Mononuclear cell (primary cell): Measurements from ENCODE around the genes VPREB3, UPB1, GGT1, SGSM1 and LHFPL7.

GRCh38 chr22:23534248-23534594, 45.9 kb downstream of the IGLL1 start:
- RRBS, result no CpG with 5 or more reads among the region's 4 CpGs

- RRBS, result no CpG with 5 or more reads among the region's 14 CpGs
Measured at GRCh38 chr22:23591107-23591902, 11.2 kb upstream of the IGLL1 start.

DNA sequence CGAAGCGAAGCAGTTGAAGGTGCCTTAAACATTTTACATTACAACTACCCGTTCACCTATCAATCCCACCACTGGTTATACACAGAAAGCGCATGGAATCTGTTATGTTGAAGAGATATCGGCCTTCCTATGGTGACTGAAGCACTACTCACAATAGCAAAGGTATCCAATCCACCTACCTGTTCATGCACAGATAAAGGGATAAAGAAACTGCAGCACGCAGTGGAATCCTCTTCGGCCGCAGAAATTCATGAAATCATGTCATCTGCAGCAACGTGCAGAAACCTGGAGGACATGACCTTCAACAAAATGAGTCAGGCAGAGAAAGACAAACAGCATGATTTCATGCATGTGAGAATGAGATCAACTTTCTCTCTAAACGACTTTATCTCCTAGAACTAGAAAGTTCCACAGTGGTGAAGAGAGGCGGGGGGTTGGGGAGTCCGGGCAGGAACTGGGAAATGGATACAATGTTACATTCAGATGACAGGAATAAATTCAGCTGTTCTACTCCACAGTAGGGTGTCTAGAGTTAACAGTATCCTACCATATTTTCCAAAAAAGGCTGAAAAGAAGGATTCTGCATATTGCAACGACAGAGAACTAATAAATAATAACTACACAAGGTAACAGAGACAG, 9.9 kb downstream of the RGL4 start:
- RRBS, result no CpG with 5 or more reads among the region's 13 CpGs

DNA sequence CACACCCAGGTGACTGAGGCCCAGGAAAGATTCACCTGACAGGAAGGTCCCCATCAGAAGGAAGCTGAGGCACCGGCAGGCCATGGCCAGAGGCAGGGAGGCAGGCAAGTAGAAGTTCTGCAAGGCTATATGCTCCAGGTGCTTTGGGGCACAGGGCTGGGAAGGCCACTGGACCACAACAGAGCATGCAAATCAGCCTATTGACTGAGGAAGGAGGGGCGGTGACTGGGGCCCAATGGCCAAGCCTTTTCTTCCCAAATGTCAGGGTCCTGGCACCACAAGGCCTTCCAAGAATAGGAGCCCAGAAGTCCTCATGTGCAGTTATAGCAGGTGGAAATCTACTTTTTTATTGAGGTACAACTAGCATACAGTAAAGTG, at the start of gene VPREB3:
Gene VPREB3, minus strand, starts transcription at position 146 of the 378 bp plus-strand sequence.
- RRBS, result no CpG with 5 or more reads among the region's 2 CpGs

DNA sequence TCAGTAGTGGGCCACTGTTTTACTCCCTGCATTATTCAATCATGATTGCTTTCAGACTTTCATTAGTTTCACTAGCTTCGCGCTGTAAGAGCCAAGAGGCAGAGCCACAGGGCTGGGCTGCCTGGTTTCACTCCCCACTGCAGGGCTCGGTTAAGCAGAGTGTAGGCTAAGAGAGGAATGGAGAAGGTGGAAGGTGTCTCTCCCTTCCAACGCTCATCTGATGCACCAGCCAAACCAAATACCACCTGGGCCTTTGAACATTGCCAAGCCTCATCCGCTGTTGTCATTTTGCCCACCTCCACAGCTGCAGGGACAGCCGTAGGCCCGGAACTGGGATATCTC, 532 bp upstream of the SMARCB1 start:
- RRBS, result no CpG with 5 or more reads among the region's 7 CpGs

- RRBS, result no CpG with 5 or more reads among the region's 3 CpGs
Measured at GRCh38 chr22:24207884-24208422, 26.7 kb downstream of the SUSD2 start.

- RRBS, result no CpG with 5 or more reads among the region's 11 CpGs
Measured at GRCh38 chr22:24243435-24244136, 1.3 kb downstream of the GGT5 start.

GRCh38 chr22:24392428-24392978, 34.9 kb upstream of the ADORA2A start:
- RRBS, result no CpG with 5 or more reads among the region's 5 CpGs

DNA sequence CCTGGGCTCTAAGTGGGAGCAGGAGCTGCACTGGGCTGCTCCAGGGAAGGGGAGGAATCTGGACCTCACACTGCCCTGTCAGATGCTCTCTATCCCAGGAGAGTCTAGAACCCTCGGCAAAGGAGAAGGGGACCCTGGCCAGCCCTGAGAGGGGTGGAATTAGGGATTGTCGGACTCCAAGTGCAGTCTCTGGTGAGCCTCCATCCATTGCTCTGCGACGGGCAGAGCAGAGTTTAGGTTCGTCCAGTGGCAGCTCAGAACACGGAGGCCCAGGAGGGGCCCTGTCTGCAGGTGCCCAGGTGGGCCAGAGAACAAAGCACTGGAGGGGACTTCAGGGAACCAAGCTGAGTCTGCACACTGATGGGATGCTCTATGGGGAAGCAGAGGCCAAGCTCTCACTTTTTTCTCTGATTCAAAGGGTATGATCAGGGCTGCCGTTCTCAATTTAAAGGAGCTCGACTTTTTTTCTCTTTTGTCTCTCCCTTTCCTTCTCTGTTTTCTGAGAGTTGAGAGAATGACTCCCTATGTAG, 7.7 kb downstream of the ADORA2A start:
- RRBS, result no CpG with 5 or more reads among the region's 8 CpGs

DNA sequence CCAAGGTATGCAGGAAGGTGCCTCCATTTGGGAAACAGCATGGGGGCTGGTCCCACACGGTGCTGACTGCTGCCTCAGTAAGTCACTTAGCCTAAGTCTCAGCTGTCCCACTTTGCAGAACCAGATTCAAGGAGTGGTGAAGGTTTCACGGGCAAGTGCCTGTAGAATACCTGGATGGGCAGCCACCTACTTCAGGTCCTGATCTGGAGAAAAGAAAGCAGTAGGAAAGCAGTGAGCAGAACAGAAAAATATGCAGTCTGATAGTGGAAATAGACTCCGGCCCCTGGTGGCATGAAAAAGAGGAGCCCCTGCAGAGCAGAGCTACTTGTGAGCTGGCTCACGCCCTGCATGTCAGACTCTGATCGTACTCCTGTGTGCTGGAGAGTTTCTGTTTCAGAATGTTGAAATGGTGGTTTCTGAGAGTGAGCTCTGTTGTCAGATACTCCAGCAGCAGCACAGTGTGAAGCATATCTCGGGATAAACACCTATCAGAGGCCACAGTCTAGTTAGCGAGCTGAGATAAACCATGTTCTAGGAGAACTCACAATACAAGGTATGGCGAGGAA, 33.3 kb downstream of the ADORA2A start:
- RRBS, result no CpG with 5 or more reads among the region's 8 CpGs

GRCh38 chr22:24494829-24495464, at the start of gene UPB1:
Gene UPB1 (plus strand): TSS chr22:24495332.
- RRBS, result 14% methylated on average over 8 of the region's 57 CpGs

DNA sequence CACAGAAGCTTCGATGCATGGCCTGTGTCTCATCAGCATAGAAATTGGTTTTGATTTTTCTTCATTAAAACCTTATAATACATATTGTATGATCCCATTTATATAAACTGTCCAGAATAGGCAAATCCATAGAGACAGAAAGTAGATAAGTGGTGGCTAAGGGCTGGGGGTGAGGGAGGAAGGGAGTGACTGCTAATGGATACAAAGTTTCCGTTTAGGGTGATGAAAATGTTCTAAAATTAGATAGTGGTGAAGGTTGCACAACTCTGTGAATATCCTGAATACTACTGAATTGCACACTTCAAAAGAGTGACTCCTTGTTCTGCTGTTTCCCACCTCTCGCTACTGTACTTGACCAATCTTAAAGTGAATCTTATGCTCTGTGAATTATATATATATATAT, 16.1 kb downstream of the UPB1 start:
- RRBS, result no CpG with 5 or more reads among the region's 3 CpGs

DNA sequence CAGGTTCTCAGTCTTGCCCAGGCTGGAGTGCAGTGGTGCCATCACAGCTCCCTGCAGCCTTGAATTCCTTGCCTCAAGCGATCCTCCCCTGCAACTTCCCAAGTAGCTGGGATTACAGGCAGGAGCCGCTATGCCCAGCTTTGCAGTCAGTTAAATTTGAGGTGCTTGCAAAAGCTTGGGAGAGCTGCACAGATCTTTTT, 21.5 kb downstream of the GUCD1 start:
- RRBS, result no CpG with 5 or more reads among the region's 2 CpGs

- RRBS, result no CpG with 5 or more reads among the region's 5 CpGs
Measured at GRCh38 chr22:24554083-24554265, 964 bp downstream of the GUCD1 start.

DNA sequence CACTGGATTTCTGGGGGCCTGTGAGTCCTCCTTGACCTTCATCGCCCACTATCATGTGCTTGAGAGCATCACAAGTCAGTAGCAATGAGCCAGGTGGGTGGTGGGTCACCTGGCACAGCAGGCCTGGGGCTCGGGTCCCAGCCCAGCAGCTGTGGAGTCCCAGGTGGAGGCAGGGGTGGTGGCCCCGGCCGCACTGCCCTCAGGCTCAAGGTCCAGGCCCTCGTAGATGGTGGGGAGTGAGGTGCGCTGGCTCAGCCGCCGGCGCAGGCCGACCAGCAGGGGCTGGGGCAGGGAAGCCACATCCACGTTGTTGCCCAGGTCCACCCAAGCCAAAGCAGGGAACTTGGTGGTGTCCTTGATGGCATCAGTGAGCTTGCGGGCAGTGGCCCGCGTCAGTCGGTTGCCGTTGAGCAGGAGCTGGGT, 7.1 kb downstream of the LRRC75B start:
- RRBS, result 98% methylated on average over 5 of the region's 16 CpGs

DNA sequence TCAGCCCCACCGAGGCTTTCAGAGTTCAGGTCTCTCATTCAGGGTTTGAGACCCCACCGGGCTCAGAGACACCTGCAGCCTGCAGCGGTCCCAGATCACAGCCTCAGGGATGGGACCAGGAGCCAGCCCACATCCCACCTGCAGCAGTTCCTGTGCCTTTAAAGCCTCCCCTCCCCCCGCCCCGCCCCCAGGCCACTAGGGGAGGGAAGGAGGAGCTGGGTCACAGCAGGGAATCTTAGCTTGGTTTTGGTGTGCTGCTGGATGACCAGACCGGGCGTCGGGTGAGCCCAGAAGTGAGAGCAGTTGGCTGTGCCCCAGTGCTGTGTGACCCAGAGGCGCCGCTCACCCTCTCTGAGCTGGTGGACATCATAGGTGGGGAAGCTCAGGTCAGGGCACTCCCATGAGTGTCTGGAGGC, at the start of gene GGT1:
Gene GGT1, plus strand, starts transcription at position 244 of the 416 bp plus-strand sequence.
- RRBS, result no CpG with 5 or more reads among the region's 10 CpGs

DNA sequence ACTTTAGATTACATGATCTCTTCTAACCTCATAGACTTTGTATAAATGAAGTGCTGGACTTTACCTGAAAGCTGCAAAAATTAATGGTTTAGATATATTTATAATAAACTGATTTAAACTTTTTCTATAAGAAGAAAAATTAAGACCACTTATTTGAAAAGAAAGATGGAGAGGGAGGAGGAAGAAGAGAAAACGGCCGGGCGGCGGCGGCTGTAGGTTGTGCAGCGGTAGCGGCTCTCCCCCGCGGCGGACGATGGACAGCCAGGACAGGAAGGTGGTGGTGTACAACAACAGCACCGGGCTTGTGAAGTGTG, 83.6 kb downstream of the GGT1 start:
- RRBS, result no CpG with 5 or more reads among the region's 12 CpGs

GRCh38 chr22:24805767-24806551, at the start of gene SGSM1:
Gene SGSM1 (plus strand): TSS chr22:24806211.
- RRBS, result 2% methylated on average over 32 of the region's 74 CpGs

DNA sequence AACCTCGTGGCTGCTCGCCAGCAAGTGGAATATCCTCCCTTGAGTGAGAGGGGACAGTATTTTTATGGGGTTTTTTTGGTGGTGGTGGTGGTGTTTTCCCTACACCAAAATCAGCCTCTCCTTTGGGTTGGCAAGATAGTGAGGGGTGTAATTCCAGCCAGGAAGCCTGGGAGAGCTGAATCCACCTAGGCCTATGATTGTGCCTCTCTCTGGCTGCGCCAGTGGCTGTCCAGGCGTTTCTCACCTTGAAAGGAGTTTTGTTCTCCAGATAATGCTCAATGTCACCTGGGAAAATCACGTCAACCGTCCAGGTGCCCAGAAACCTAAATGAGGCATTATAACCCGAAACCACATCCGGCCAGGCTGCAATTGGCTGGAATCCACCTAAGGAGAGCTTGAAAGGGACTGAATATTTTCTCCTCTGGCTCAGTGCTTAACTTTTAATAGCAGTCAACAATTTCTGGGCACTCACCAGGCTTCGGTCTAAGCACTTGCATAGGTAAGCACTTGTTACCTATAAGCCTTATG, 3.4 kb downstream of the LHFPL7 start:
- RRBS, result no CpG with 5 or more reads among the region's 9 CpGs

DNA sequence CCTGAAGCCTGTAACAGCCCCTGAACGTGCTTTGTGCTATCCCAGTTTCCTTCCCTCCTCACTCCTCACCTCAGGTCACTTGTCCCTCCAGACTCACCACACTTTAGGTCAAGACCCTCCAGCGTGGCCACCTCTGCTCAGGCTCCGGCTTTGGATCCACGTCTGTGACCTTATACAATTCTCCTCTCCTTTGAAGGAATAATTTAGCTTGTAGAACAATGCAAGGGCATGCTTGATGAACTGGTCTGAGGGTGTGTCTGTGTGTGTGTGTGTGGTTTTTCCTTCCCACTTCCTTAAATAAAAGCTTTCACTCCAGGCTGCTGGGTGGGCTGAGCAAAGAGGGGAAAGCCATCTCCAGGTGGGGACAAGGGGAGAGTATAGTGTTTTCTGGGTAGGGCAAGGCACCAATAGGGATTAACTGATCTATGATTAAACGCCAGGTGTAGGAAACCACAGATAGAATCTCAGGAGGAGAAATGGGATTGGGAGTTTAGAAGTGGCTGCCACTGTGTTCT, at the start of gene LHFPL7:
Gene LHFPL7, minus strand, starts transcription at position 220 of the 515 bp plus-strand sequence.
- RRBS, result no CpG with 5 or more reads among the region's 5 CpGs